Vein endothelial cell (primary cell): ENCODE results near the genes PARPBP and TDG.

DNA sequence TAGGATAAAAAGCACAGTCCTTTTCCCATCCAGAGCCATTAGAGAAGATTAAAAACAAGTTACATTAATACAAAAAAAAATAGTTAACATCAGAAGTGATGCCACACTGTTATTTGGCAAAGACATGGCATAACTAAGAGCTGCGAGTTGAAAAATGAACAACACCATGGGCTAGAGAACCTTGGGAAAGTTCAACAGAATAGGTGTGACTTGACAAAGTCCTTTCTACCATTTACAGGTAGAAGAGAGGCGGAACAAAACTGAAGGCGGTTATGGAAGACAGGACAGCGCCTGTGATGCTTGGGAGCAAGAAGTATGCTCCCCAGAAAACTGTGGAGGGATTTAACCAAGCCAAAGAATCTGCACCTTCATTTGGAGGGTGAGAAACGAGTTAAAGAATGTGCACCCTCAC lies 995 bp downstream of the ARL1 start:
- CAGE, long polyA plus RNA, result no peak

GRCh38 chr12:101597094-101597815 lies 2.5 kb downstream of the MYBPC1 start:
- CAGE, long polyA plus RNA, result no peak

- CAGE, long polyA plus RNA, result no peak
Observed at GRCh38 chr12:101599791-101600465, 5.2 kb downstream of the MYBPC1 start.

- CAGE, long polyA plus RNA, result no peak
Observed at GRCh38 chr12:101671317-101671877, 26.0 kb upstream of the CHPT1 start.

DNA sequence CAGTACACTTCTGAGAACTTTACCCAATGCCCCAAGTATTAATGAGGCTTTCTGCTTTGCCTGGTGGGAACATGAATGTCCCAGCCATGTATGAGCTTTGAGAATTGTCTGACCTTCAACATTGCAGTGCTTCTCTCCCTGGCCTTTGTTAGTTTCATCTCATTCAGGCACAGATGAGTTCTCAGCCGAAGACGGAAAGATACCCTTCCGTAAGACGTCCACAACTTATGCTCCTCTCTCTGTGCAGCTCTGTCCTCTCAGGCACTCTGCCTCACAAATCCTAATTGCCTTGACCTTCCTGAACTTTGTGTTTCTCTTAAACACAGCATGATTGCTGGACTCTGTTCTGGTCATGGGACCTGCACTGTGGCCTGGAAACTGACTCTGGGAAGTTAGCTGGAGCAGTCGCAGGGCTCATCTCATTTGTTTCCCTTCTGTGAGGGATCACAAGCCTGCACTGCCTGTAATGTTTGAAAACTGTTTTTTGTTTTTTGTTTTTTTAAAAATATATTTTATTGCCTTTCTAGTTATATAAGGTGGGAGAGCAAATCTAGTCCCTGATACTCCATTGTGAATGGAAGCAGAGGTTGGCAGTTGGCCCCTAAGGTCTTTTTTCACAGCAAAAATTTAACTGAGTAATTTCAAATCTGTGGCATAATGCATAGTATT lies 15.8 kb downstream of the CHPT1 start:
- CAGE, long polyA plus RNA, result no peak

- CAGE, long polyA plus RNA, result no peak
Observed at GRCh38 chr12:101745494-101746878, 6.7 kb upstream of the SYCP3 start.

GRCh38 chr12:101789951-101790450 lies 40.8 kb downstream of the GNPTAB start:
- CAGE, long polyA plus RNA, result no peak

GRCh38 chr12:101925142-101925777 lies 47.9 kb downstream of the DRAM1 start:
- CAGE, long polyA plus RNA, result no peak

GRCh38 chr12:102119671-102120728 lies at the start of gene PARPBP:
TSS of gene PARPBP (plus strand) at chr12:102120183.
- CAGE, long polyA plus RNA, result start-site peak on the minus strand at chr12:102120071-102120102, 31 and 29 reads in 2 replicates

DNA sequence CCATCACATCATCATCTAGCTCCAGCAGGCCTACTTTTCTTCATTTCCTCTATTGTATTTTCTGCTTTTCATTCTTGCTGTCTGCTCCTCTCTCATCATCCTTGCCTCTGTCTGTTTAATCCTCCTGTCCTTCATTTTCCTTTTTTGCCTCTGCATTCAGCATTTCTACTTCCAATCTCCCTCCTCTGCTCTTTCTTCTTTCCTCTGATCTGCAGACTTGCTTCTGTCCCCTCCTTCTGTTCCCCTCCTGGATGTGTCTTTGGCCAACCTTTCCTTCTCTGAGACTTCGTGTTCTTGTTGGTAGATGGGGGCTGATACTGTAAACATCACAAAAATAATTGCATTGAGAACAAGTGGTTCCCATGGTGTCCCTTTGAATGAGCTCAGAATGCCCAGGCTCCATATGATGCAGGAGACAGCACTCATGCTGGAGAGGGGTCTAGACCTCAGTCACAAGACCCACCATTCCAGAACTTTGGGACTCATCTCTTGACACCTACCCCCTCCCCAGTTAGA lies 62.6 kb downstream of the IGF1 start:
- CAGE, long polyA plus RNA, result no peak

DNA sequence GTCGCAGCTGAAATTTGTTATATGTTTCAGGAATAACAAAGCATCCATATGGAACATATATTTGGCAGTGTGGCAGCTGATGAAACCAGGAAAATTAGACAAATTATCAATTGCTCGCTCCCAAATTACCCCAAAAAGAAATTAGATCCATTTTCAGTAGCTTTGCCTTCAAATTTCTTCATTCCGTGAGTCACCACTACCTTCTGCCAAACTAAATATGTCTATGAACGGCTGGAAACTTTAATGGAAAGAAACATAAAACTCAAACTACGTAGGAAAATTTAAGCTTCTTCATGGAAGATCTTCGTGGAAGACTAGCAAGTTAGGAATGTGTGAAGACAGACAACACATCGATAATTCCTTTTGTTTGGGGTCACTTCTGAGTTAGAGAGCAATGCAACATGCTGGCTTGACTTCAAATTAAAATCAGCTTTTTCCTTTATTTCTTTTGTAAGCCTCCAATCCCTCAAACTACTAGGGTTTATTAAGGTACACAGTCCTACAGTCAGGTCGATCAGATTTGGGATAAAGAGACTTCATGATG lies 17.2 kb downstream of the IGF1 start:
- CAGE, long polyA plus RNA, result no peak

- CAGE, long polyA plus RNA, result no peak
Observed at GRCh38 chr12:102885023-102885956, 31.8 kb downstream of the PAH start.

- CAGE, long polyA plus RNA, result no peak
Observed at GRCh38 chr12:102915791-102916404, 1.1 kb downstream of the PAH start.

- CAGE, long polyA plus RNA, result no peak
Observed at GRCh38 chr12:103877892-103878477, 37.0 kb upstream of the NT5DC3 start.

DNA sequence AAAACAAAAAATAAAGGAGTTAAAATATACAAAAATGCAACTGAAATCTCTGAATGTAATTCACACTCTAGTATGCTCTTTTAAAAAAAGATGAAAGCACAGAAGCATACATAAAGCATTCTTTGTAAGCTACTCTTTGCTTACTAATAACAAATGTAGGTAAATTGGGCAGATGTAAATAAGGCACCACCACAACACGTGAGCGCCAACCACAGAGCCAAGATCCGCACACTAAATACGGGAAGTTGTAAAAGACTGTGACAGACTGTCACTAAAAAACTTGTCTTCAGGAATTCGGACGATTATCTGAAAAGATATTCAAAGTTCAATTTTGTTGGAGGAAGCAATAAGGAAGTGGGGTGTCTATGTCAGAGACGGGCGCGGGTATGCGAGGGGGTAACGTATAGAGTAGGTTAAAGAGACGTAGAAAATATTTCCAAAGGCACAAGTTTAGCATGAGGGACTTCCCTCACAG lies 1.6 kb upstream of the HSP90B1 start:
- CAGE, long polyA plus RNA, result no peak

DNA sequence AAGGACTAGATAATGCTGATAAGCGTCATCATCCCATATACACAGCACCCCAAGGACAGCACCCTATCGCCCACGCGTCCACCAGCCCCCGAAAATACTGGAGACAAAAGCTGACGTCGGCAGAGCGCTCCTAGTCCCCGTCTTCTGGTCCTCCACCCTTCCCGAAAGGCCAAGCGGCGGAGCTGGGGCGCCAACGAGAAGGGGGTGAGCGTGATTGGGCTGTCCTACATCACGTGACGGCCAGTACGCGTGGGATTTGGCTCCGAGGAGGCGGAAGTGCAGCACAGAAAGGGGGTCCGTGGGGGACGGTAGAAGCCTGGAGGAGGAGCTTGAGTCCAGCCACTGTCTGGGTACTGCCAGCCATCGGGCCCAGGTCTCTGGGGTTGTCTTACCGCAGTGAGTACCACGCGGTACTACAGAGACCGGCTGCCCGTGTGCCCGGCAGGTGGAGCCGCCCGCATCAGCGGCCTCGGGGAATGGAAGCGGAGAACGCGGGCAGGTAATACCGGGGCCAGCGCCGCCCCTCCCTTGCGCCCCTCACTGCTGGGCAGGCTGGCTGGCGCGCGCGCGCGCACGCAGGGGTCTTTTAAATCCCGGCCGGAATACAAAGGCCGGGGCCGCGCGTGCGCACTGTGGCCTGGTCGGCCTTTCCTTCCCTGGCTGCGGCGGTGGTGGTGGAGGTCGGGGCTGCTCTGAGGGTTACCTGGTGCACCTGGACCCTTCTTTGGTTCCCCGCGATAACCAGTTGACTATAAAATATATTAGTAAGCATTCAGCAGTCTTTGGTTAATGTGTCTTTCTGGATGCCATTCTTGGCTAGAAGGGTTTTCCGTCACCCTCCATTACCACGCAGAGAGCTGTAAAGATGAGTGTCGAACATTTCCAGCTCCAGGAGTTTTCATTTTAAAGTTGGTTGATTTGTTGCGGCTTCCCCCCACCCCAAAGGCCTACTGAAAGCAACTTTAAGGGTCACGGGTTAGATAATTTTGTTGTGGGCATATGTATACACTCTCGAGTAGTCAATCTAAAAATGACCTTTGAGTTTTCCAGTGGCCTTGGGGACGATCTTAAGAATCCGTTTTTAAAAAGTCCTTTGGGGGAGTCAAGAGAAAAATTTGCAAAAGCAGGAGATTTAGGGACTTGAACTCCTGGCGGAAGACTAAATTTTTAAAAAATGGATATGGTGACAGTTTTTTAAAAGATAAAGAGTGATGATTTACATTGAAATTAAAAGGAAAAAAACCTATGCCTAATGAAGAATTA lies at the start of gene TDG:
Gene TDG, plus strand, starts transcription at position 311 of the 1,263 bp plus-strand sequence.
- CAGE, long polyA plus RNA, result no peak

DNA sequence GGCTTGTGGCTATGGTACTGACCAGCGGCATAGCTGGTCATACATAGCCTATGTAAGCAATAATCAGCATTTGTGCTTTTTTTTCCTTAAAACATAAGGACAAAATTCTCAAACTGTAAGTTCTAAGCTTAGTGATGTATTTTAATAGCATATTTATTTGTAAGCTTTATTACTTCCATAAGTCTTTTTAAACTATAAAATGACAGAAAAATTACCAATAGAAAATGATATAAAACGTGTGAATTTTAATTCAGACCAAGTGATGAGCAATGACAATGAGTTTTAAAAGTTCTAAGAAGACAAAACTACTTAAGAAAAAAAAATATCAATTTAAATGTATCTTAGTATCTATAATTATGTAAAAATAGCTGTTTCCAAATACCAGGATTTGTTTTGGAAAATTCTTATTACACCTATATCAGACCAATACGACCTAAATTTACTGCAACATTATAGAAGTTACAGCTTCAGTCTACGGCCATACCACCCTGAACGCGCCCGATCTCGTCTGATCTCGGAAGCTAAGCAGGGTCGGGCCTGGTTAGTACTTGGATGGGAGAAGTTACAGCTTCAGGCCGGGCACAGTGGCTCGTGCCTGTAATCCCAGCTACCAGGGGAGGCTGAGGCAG lies 13.1 kb downstream of the NFYB start:
- CAGE, long polyA plus RNA, result no peak

DNA sequence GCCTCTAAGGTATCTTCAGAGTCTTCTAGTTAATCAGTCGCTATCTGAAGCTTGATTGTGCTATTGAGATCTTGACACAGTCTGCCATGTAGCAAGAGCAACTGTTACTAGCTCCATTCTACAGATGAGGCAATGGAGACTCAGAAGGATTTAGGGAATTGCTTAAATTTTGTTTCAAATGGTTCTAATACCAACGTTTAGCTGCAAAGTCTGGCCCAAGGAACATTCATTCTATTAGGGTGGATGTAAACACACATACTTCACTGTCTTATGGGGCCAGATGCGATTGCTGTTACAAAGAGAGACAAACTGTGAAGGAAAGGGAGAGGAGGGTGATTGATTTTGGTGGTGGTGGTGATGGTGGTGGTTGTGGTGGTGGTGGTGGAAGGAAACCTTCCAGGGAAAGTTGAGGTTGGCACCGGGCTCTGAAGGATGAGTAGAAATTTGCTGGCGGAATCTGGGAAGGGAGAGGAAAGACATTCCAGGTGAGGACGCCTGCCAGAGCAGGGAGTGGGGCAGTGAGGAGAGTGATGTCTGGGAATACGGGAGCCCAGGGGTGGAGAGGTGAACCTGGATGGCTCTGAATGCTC lies 15.8 kb downstream of the CHST11 start:
- CAGE, long polyA plus RNA, result no peak

DNA sequence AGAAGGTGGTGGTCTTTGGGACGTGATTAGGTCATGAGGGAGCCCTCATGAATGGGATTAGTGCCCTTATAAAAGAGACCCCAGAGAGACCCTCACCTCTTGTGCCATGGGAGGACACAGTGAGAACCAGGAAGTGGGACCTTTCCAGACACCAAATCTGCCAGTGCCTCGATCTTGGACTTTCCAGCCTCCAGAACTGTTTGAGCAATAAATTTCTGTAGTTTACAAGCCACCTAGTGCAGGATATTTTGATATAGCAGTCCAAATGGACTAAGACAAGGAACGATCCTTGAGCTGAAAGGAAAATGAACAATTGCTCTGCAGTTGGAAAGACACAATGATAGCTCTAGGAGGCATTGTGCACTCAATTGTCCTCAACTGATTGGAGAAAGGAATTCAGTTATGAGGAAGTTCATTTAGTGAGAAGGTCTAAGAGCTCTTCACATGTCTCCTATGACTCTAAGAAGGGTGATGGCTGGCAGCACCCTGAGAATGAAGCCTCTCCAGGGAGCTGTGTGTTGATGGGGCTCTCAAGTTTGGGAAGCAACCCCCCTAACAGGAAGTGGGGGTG lies 20.9 kb downstream of the CHST11 start:
- CAGE, long polyA plus RNA, result no peak

GRCh38 chr12:104478095-104479331 lies 21.8 kb downstream of the CHST11 start:
- CAGE, long polyA plus RNA, result no peak